Ishikawa (cell line): ENCODE results near the gene UPP1.

- RRBS: no CpG with 5 or more reads among the region's 3 CpGs
Observed at GRCh38 chr7:45727546-45727966, 145.3 kb downstream of the CCDC201 start.

- RRBS: no CpG with 5 or more reads among the region's 5 CpGs
Observed at GRCh38 chr7:45762737-45763319, 110.1 kb downstream of the CCDC201 start.

GRCh38 chr7:45763775-45764307 lies 109.0 kb downstream of the CCDC201 start:
- RRBS: no CpG with 5 or more reads among the region's 4 CpGs

GRCh38 chr7:45768355-45769508 lies 104.2 kb downstream of the CCDC201 start:
- RRBS: 5% methylated on average over 4 of the region's 83 CpGs

DNA sequence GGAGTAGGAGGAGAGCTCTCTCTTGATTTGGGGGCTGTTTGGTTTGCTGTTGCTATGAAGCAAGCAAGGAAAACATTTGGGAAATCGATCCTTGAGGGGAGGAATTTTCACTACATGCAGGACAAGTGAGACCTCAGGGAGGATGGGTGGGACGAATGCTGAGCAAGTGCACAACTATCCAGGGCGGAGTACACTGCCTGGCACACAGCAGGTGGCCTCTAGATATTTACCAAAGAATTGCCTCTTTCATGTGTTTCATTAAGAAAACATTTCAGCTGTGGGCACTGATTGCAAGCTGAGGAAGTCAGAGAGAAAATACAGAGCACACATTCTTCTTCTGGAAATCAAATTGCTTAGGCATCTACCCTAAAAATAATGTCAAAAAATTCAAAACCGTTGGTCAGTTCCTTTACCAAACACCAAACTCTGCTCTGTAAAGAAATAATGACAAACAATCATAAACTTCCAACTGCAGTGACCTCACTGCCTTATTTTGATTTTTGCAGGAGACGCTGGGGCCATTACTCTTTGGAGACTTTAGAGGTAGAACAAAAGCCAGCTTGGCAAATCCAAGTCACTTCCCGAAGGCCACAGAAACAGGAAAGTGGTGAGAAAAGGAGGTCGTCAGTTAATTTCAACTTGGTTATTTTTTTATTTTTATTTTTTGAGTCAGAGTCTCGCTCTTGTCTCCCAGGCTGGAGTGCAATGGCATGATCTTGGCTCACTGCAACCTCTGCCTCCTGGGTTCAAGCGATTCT lies 2.6 kb upstream of the IGFBP1 start:
- RRBS: no CpG with 5 or more reads among the region's 9 CpGs

DNA sequence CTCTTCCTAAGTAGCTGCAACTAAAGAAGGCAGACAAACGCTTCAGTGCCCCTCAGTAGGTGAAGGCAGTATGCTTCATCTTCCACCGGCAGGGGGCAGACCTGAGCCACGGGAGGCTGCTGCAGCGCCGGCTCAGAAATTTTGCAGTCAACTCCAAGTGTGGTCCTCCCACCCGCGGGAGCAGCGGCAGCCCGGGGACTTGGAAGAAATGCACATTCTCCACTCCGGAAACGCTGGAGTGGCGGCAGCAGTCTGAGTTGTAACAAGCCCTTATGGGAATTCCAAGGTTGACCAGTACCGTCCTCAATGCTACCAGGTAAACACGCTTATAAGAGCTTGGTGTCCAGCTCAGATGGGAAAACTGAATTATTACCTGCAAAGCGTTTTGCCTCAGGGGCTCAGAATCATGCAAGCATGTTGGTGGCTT lies 3.4 kb downstream of the IGFBP3 start:
- RRBS: 4% methylated on average over 8 of the region's 15 CpGs

DNA sequence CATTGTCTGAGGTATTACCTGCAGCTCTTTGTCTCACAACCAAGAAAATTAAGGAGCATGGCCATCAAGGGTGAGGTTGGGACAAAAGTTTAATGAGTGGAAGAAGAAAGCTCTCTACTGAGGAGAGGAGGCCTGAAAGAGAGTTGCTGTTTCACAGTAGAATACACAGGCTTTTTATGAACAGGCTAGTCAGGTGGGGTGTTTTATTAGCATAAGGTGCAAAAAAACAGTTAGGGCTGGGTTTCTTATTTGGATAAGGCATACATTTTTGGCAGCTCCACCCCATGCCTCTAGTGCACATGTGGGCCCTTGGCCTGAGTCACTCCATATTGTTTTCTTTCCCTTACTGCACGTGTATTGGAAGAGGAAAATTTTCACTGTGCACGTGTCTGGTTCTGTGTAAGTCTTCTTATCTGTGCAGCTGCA lies 540.1 kb upstream of the IGFBP3 start:
- RRBS: no CpG with 5 or more reads among the region's 2 CpGs

- RRBS: no CpG with 5 or more reads among the region's 40 CpGs
Observed at GRCh38 chr7:47052891-47053185, 529.1 kb downstream of the TNS3 start.

DNA sequence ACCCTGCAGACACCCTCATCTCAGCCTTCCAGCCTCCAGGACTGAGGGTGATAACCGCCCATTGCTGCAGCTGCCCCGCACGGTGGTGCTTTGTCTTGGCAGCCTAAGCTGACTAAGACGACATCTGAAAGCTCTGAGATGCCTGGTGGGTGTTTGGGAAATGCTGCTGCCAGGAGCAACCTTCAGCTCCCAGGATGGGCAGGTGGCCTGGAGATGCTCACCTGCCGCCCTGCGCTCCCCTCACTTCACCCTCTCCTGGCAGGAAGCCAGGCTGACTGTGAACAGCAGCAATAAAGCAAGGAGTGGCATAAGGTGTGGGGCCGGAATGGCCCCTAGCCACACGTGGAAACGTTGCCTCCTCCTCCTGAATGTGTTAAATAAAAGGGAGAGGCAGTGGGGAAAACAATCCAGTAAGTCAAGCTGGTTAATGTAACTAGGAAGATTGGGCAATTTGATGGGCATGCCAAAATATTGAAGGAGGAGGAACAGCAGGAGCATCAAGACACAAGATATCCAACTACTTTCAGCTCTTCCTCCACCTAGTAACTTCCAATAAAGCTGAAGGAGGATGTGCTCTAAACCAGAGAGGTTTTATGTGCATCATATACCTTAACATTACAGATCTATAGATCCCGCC lies 121.5 kb downstream of the TNS3 start:
- RRBS: no CpG with 5 or more reads among the region's 10 CpGs

DNA sequence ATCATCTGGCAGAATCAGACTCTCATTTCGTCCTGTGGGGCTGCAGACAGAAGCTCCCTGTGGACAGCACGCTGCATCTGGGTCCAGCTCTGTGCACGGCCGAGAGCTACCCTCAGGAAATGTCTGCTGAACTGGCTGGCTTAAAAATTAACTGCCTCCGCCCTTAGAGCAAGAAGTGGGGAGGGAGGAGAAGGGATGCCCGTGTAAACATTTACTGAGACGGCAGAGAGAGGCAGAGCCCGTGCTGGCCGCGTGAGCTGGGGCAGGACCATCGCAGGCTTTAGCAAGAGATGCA lies 81.8 kb downstream of the TNS3 start:
- RRBS: no CpG with 5 or more reads among the region's 11 CpGs

DNA sequence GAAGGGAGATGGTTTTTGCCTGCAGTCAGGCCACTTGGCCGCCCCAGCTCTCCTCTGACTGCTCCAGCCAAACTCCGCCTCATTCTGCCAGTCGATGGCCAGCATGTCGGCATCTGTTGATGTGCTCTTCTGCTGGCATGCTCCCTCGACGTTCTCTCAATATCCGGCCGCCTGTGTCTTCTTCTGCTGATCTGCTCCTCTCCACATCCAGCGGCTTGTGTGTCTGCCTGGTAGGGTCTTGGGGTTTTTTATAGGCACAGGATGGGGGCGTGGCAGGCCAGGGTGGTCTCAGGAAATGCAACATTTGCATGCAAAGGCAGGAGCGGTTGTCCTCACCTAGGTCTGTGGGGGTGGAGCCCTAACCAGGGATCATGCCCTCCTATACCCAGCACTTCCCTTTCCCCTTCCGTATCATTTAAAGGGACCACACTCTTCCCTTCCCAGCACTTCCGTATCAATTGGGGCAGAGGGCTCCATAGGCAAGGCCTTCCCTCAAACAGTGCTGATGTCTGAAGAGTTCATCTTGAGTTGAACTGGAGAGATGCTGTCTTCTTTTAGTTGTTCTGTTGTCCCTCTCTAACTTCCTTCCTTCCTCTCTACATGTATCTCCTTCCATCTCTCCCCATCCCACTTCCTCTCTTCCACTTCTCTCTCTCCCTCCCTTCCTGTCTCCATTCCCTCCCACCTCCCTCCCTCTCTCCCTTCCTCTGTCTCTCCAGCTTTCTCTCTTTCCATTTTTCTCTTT lies 40.4 kb upstream of the TNS3 start:
- RRBS: no CpG with 5 or more reads among the region's 13 CpGs

DNA sequence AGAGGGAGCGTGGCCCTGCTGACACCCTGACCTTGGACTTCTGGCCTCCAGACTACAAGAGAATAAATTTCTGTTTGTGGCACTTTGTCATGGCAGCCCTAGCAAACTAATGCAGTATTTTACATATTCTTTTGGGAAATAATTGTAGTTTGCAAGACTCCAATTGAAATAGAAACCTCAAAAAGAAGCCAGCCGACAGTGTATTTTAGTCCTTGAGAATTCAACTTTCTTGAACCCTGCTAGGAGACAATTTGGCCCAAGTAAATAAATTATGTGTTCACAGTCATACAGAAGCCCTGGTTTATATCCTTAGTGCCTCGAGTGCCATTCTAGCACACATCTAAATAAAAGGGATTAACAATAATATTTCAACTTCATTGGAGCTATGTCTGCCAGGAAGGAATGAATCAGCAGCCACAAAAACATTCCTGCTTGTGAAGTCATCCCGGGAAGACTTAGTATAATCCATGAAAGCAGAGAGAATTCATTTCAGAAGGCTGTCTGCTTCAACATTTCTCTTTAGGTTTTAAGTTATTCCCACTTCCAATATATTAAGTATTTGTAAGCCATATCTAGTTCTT lies 164.4 kb downstream of the PKD1L1 start:
- RRBS: no CpG with 5 or more reads among the region's 4 CpGs

- RRBS: no CpG with 5 or more reads among the region's 8 CpGs
Observed at GRCh38 chr7:47806646-47807237, 141.5 kb downstream of the PKD1L1 start.

- RRBS: 1% methylated on average over 36 of the region's 44 CpGs
Observed at GRCh38 chr7:48088934-48089415, at the start of gene UPP1. Gene UPP1, plus strand, starts transcription at chr7:48089265.

GRCh38 chr7:48091461-48092163 lies 2.5 kb downstream of the UPP1 start:
- RRBS: no CpG with 5 or more reads among the region's 7 CpGs

GRCh38 chr7:48110729-48111235 lies 21.7 kb downstream of the UPP1 start:
- RRBS: no CpG with 5 or more reads among the region's 4 CpGs

DNA sequence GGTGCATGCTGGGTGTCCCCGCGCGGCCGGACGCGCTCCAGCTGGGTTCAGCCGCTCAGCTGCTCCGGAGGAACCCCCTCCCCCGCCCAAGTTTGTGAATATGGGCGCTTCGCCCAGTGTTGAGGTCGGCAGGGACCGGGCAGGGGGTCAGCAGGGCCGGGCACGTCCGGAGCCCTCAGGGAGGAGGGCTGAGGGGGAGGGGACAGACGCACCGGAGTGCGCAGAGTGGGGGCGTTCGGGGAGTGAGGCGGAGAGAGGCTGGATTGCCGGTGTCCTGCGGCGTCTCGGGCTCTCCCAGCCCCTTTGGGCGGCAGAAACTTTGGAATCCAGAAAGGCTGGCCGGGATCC lies 684 bp downstream of the VWC2 start:
- RRBS: 44% methylated on average over 22 of the region's 28 CpGs

- RRBS: no CpG with 5 or more reads among the region's 3 CpGs
Observed at GRCh38 chr7:50067939-50068547, 25.0 kb downstream of the ZPBP start.

GRCh38 chr7:50306142-50306854 lies 1.8 kb downstream of the IKZF1 start:
- RRBS: no CpG with 5 or more reads among the region's 8 CpGs

DNA sequence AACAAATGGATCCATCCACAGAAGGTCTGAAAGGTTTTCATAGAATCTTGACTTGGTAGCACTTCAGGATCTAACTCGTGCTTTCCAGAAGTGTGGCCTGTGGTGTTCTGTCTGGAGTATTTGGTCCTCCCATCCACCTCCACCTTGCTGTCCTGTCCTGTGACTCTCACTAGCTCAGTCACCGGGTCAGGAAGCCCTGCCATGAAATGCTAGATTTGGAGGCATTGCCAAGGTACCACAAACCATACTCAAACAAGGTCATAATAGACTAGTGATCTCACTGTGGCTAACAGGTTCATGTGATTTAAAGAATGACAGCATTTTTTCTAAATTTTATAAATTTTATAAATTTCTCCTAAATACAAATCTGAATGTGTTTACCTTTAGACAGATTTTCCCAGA lies 59.2 kb downstream of the IKZF1 start:
- RRBS: no CpG with 5 or more reads among the region's 2 CpGs